Mesenteric fat pad (tissue), 1 donor: ENCODE data around the genes GFI1B and MYMK.

GRCh38 chr9:132942059-132942305 is 2.4 kb downstream of the TSC1 start:
- PRO-cap = no peak

DNA sequence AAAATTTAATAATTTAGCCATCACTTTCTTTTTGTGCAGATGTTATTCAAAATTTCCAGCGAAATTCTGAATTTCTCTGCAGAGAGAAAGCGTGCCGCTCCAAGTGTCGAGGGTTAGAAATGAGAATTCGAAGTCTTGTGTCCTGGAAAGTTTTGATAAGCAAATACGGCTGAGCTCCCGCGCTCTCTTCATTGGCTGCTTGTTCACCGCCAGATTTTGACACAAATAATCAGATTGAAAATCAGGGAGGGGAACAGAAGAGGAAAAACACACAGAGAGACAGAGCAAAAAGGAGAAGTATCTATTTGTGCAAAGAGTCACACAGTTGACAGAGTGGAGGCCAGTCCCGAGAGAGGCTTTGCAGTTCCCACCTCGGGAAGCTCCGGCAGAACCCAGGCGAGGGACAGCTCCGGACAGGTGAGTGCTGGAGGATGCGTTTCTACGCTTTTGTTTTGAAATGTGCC is at the start of gene GFI1B:
Gene GFI1B, plus strand, starts transcription at position 270 of the 464 bp plus-strand sequence.
- PRO-cap = no peak

GRCh38 chr9:133056455-133056981 is 5.3 kb upstream of the CEL start:
- PRO-cap = no peak

GRCh38 chr9:133116387-133117122 is 4.5 kb downstream of the RALGDS start:
- PRO-cap = no peak

DNA sequence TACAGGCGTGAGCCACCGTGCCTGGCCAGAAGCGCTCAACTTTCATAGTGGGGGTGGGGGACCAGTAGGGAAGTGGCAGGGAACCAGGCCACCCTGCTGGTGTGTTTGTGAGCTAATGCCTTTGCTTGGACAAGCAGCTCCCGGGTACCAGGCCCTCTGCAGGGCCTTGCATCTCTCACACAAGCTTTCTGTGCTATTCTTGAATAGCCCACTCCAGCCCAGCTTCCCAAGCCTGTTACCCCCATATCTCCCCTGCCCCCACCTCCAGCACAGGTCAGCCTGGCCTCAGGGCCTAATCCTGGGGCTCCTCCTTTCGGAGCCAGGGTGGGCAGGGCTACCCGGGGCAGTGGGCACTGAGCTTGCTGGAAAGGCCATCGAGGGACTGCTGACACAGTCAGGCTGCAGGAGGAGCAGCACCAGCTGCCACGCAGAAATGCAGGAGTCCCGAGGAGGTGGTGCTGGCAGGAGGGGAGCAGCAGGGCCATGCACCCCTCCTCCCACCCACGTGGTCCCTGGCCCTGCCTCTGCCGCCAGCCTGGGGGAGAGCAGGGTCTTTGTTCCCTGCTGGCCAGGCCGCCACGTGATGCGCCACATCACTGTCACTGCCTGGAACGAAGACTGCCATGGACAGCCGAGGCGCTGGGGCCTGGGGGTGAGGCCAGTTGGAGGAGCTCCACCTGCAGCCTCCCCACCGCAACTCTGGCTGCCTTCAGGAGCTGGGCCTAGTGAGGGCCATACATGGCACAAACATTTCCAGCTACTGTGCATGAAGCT is 12.1 kb upstream of the RALGDS start:
- PRO-cap = no peak

- PRO-cap = no peak
Measured at GRCh38 chr9:133134569-133135185, 13.6 kb upstream of the RALGDS start.

- PRO-cap = no peak
Measured at GRCh38 chr9:133143916-133144911, 19.5 kb downstream of the GBGT1 start.

- PRO-cap = no peak
Measured at GRCh38 chr9:133274206-133274975, 61.6 kb downstream of the SURF6 start.

- PRO-cap = no peak
Measured at GRCh38 chr9:133330817-133331487, 5.0 kb downstream of the SURF6 start.

DNA sequence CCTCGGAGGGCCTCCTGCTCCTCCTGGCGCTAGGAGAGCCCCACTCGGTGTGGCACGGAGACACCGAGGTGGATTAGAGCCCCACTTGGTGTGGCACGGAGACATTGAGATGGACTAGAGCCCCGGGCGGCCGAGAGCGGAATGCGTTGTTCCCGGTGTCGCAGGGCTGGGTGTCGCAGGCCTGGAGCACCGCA is 200 bp downstream of the RPL7A start:
- PRO-cap = no peak

- PRO-cap = no peak
Measured at GRCh38 chr9:133348515-133349253, 666 bp downstream of the RPL7A start.

GRCh38 chr9:133354333-133355227 is 1.7 kb downstream of the SURF1 start:
- PRO-cap = no peak

DNA sequence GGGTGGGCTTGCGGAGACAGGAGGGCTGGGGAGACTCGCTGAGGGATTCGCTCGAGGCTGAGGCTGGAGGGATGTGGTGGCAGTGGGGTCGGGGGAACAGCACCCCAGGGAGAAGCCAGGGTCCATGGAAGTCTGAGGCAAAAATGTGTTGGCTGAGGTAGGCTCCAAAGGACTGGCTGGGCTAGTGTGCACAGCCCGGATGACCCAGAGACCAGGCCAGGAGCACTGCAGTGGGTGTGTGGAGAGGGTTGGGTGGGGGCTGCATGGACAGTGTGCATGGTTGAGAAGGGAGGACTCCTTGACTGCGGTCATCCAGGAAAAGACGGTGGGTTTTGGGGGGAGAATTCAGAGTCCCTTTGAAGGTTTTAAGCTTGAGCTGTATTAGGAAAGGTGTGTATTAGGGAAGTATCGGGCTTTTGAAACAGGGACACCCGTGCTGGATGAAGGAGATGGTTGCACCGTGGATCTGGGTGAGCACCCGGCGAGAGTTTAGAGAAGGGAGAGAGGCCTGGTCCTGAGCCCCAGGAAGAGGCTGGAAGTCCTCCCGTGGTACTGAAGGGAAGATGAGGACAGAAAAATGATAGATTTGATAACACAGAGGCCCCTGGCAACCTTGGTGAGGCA is 1.8 kb downstream of the SURF2 start:
- PRO-cap = no peak

GRCh38 chr9:133524703-133525092 is at the start of gene MYMK:
Gene MYMK (minus strand): TSS chr9:133524959.
- PRO-cap = no peak

GRCh38 chr9:133527420-133528166 is 2.8 kb upstream of the MYMK start:
- PRO-cap = no peak

DNA sequence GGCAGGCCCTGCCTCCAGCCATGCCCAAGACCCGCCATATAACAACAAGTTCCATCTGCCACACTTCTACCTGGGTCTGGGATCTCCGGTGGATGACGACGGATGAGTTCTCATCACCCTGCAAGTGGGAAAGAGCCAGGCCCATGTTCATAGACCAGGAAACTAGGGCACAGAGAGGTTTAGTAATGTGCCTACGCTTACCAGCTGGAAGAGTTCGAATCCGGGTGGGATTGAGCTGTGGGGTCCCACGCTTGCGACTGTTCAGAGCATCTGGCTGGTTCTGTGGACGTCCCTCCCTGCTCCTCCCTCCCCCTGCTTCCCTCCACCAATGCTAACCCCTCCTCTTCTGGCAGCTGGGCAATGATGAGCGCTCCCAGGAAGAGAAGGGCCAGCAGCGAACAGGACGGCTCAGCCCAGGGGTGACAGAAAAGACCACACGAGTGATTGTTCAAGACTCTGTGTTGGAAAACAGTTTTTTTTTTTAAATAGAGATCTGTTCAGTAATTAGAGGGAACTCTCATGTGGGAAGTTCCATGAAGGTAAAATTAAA is 7.0 kb downstream of the FAM163B start:
- PRO-cap = no peak

GRCh38 chr9:133658562-133658975 is 22.4 kb downstream of the DBH start:
- PRO-cap = no peak

- PRO-cap = no peak
Measured at GRCh38 chr9:133706867-133707495, 31.2 kb downstream of the SARDH start.

DNA sequence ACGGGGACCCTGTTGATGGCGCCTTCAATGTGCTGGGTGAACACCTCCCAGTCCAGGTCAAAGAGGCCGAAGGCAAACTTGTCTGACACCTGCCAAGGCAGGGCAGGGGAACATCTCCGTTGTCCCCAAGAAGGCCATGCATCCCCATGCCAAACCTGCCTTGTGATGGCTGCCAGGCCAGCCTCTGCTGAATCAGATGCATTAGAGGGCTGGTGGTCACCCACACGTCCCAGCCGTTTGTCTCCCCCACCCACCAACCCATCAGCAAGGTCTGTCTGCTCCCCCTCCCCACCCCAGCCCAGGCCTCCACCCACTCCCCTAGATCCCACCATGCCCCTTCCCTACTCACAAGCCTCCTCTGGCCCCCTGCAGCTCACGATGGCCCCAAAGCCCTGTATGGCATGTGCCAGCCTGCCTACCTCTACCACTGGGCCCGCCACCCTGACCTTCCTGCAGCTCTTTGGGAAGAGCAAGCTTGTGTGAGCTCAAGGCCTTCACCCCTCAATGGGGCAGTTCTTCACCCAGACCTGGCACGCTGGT is 20.7 kb downstream of the SARDH start:
- PRO-cap = no peak

DNA sequence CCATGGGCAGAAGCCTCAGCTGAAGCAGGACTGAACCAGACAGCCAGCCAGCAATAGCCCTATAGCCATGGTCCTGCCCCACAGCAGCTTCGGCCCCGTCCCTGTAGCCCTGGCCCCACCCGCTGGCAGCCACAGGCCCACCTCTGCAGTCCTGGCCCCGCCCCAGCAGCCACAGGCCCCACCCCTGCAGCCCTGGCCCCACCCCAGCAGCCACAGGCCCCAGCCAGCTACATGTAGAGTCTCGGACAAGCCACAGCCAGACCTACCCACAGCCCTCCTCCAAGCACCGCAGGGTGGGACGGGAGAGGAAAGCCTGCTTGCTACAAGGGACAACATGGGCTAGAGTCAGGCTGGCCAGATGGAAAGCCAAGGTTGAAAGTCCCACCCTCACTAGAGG is 49.5 kb upstream of the SARDH start:
- PRO-cap = no peak